ENCODE data around the genes CHST4, AP1G1, HP and ZFHX3.

DNA sequence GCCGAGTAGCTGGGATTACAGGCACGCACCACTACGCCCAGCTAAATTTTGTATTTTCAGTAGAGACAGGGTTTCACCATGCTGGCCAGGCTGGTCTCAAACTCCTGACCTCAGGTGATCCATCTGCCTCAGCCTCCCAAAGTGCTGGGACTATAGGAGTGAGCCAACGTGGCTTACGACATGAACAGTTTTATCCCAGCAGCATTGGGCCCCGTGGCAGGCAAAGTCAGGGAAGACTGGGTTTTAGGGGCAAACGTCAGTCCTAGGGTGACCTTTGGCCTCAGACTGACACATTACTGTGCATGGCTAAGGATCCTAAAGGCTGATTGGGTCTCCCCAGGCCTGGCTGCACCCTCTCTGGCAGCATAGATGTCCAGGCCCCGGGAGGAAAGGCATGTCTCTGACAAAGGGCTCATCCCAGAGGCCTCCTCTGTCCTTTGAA is 54.3 kb upstream of the MTSS2 start:
- PRO-cap, 2 experiments, result no peak in any of the 2 experiments

- PRO-cap, 2 experiments, result no peak in any of the 2 experiments
Measured at GRCh38 chr16:71526005-71527162, at the start of gene CHST4. Gene CHST4 (plus strand): TSS chr16:71526426.

- PRO-cap, 2 experiments, result no peak in any of the 2 experiments
Measured at GRCh38 chr16:71747983-71748581, 23.6 kb upstream of the PHLPP2 start.

DNA sequence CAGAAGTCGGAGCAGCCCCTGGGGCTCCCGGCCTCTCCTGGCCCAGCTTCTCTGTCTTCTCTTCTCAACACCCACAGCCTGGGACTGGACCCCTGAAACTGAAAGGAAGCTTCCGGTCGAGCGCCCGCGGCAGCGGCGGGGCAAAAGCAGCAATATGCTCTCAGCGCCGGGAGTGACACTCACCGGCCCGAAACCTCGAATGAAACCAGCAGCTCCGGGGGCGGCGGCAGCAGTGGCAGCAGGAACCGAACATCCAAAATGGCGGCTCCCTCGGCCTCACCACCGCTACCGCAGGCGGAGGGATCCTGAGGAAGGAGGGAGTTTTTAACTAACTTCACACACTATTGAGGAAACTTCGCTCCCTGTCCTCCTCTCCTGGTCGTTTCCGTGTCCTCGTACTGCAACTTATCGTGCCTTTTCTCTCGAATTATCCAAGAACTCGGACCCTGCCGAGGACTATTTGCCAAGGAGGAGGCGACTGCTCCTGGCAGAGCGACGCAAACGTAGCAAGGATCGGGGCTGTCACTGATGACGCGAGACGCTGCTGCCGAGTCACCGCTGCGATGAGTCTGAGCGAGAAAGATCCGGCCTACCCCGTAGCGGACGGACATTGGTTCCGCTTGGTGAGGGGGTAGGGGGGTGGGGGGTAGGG is at the start of gene AP1G1:
Gene AP1G1 (minus strand): TSS at position 255 of the 652 bp plus-strand sequence.
- PRO-cap, 2 experiments, result peak in 2 of 2 experiments; most common minus-strand start position 234 of the sequence (in 1)

DNA sequence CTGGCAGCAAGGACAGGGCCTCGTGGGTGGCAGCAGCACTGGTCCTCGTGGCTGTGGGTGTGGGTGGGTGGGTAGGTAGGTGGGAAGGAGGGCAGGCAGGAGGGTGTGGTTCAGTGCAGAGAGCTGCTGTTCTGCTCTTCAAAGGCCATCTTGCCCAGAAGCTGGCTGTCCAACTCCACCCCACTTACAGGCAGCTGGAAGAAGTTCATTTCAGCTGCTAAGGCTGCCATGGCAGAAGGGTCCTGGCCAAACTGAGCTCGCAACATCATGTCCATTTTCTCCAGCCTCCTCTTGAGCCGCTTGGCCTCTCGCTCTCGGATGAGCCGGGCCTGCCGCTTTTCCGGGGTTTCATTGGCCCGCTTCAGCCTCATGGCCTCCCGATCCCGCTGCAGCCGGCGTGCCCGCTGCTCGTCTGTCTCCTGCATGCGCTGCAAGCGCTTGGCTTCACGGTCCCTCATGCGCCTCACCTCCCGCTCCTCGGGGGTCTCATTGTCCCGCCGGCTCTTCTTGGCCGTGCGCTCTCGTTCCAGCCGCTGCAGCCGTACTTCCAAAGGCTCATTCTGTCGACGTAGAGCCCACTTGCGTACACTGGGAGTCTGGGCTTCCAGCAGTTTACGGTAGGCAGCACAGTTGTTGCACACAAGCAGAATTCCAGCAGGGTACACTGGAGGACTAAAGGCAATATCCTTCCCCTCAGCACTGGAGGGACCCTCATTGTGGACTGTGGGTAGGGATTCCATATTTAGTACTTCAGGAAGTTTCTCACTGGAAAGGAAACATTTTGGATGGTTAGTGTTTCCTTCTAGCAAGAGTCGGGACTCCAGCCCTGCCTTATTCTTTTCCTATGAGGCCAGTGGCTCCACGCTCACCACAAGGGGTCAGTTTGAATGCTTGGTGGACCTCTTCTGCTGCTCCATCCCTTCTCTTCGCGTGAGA is 14.4 kb downstream of the ATXN1L start:
- PRO-cap, 2 experiments, result no peak in any of the 2 experiments

DNA sequence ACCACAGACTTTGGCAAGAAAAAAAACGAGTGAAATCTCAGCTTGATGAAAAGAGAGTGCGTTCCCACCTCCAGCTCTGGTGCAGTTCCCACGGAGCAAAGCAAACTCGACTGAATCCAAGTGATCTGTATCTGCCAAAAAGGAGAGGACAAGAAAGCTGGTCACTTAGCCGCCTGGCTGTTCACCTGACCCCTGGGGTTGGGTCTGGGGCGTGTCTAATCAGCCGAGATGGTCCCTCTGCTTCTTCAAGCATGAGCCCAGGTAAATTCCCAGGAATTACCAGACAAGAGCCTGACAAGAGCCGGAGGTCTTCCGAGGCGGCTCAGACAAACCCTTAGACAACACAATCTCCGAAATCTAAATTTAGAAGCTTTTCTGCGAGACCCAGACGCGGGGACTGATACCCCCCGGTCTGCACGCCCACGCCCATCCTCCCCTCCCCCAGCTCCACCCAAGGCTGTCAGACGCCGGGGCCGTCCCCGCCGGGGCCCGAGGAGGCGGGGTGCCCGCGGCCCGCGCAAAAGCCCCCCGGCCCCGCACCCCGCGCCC is 765 bp downstream of the ZNF821 start:
- PRO-cap, 2 experiments, result peak in 1 of 2 experiments; most common plus-strand start position 463 of the sequence (in 1)

GRCh38 chr16:71896562-71897470 is 1.5 kb downstream of the IST1 start:
- PRO-cap, 2 experiments, result peak in 1 of 2 experiments; most common minus-strand start chr16:71897116 (in 1)

GRCh38 chr16:71930297-71931015 is 35.1 kb downstream of the IST1 start:
- PRO-cap, 2 experiments, result no peak in any of the 2 experiments

- PRO-cap, 2 experiments, result no peak in any of the 2 experiments
Measured at GRCh38 chr16:72015093-72016189, 6.9 kb downstream of the DHODH start.

DNA sequence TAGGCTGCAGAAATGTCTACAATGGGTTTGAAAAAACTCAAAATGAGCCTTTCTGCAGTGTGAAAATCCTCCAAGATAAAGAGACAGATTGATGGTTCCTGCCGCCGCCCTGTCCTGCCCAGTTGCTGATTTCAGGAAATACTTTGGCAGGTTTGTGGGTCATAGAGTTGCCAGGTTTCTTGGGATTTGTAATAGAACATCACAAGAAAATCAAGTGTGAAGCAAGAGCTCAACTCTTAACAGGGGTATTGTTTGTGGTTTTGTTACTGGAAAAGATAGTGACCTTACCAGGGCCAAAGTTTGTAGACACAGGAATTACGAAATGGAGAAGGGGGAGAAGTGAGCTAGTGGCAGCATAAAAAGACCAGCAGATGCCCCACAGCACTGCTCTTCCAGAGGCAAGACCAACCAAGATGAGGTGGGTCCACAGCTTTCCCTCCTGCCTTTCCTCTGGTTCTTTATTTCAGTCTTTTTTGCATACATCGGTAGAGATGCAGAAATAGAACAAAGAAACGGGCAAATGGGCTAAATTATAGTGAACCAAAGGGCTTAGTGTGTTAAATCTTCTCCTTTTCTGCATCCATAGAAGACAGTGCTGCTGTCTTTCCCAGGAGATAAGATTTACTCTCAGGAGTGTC is at the start of gene HP:
Gene HP (plus strand): TSS at position 266 of the 638 bp plus-strand sequence.
- PRO-cap, 2 experiments, result no peak in any of the 2 experiments

DNA sequence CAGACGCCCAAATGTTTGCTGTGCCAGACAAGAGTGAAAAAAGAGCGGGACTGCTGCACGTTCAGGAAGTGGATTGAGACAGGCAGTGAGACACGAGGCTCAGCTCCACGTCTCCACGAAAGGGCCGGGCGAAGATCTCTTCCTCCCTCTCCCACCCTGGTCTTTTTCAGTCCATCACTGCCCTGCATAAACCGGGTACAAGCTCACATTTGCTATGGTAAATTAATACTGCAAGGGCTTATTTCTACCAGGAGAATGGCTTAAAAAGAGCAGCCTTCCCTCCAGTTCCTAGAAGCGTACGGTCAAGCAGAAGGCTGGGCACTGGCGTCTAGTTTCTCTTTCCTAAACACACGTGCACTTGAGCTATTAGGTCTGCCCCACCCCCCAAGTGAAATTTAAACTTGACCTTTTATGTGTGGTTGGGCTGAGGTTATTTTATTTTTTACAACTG is 95.4 kb downstream of the ZFHX3 start:
- PRO-cap, 2 experiments, result no peak in any of the 2 experiments

- PRO-cap, 2 experiments, result no peak in any of the 2 experiments
Measured at GRCh38 chr16:72987943-72988950, 59.7 kb downstream of the ZFHX3 start.

DNA sequence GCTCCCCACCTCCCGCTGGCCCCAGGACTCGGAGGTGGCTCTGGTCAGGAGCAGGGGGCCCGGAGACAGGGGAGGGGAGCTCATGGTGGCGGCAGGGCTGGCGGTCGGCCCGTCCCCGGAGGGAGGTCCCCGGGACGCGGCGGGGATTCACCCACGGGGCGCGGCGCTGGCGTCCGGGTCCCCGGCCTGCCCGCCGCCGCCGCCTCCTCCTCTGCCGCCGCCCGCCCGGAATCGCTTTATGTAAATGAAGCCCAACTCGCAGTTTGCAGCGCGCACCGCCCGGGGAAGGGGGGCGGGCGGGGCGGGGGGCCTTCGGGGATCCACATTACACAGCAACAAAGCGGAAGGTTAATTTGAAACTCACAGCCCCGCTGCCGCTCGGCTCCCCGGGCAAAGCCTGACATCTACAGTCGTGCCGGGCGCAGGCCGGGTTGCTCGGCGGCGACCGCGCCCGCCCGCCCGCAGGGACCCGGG is at the start of gene ZFHX3:
Gene ZFHX3 (minus strand): TSS at position 246 of the 474 bp plus-strand sequence.
- PRO-cap, 2 experiments, result peak in 2 of 2 experiments; most common plus-strand start position 351 of the sequence (in 2); most common minus-strand start position 213 of the sequence (in 2)

GRCh38 chr16:73060846-73061545 is 13.1 kb upstream of the ZFHX3 start:
- PRO-cap, 2 experiments, result no peak in any of the 2 experiments

- PRO-cap, 2 experiments, result no peak in any of the 2 experiments
Measured at GRCh38 chr16:73525531-73525794, 477.5 kb upstream of the ZFHX3 start.

- PRO-cap, 2 experiments, result no peak in any of the 2 experiments
Measured at GRCh38 chr16:74296932-74297407, 356 bp downstream of the PSMD7 start.

DNA sequence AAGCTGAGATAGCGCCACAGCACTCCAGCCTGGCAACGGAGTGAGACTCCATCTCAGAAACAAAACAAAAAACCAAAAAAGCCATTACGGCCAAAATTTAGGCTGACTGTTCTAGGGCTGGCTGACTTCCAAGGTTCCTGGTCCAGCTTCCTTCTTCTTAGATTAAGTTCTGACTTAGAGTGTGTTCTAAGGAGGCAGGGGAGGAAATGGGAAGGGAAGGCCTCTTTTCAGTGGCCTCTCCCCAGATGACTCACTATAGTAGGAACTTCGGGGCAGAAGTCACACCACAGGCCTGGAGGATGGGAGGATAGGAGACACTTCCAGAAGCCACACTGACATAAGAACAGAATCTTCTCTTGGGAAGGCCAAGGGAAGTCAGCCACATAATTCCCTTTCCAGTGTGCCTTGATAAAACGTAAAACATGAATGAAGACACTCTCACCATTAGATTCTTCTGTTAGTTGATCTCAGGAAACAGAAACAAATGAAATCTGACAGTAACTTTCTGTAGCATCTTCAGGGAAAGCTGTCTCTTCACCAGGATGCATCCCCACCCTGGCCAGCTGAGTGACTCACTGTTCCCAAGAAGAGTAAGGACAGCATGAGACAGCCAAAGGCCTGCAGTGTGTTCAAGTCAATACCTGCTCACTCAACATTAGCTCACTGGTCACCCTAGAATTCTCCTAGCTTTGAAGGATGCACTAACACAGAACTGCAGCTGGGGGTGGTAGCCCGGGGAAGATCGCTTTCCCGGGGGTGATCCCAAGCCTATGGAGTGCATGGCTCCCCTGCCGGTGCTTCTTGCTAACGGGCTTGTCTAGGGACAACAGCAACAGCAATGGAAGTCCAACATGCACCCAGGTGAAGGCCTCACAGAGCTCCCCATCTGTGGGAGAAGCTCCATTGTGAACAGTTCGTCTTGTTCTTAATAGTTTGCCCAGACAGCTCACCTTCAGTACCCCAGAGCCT is 28.1 kb upstream of the CLEC18B start:
- PRO-cap, 2 experiments, result no peak in any of the 2 experiments

- PRO-cap, 2 experiments, result no peak in any of the 2 experiments
Measured at GRCh38 chr16:74582982-74583365, 23.9 kb downstream of the GLG1 start.

GRCh38 chr16:74888586-74888891 is 96.4 kb downstream of the WDR59 start:
- PRO-cap, 2 experiments, result no peak in any of the 2 experiments

- PRO-cap, 2 experiments, result no peak in any of the 2 experiments
Measured at GRCh38 chr16:74906731-74907300, 78.1 kb downstream of the WDR59 start.

Measured in psoas muscle (tissue), 2 donors.